Rectum (tissue), 1 donor: ENCODE results near the gene ZFAND6.

DNA sequence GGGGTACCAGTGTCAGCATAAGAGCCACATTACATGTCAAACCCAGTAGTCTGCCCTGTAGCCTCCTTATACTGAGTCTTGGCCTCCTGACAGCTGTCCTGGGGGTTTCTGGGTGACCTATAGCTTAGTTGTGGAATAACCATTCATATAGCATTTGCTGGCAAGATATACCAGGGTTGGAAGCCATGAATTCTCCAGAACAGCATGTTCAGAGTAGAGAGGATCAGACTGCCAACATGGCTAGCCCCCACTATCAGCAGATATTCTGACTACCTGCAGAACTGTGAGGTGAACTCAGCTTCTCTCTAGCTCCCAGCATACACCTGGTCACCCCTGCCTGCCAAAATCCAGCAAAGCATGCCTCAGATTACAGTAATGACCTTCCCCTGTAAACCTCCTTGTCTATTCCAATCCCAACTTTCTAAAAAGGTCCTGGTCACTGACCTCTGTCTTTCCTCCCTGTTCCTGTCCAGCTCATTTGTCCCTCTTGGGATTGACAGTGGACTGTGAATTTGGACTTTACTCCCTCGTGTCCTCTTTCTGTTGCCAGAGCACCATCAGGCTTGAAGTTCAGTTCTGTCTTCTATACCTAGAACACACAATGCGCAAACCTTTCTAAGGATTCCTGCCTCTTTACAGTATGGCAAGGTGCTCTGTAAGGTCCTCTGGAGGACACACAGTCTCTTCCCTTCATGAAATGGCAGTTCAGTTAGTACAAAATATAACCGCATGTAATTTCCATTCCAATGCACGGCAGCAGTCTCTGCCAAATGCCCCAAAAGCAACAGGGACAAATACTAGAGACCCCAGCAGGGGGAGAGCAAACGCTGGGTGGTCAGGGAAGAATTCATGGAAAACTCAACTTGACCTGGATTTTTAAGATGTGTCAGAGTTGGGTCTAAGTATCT, 50.3 kb downstream of the MTHFS start:
- PRO-cap: no peak

GRCh38 chr15:79954137-79954774, 16.7 kb downstream of the BCL2A1 start:
- PRO-cap: no peak

GRCh38 chr15:79960943-79961285, 10.1 kb downstream of the BCL2A1 start:
- PRO-cap: no peak

DNA sequence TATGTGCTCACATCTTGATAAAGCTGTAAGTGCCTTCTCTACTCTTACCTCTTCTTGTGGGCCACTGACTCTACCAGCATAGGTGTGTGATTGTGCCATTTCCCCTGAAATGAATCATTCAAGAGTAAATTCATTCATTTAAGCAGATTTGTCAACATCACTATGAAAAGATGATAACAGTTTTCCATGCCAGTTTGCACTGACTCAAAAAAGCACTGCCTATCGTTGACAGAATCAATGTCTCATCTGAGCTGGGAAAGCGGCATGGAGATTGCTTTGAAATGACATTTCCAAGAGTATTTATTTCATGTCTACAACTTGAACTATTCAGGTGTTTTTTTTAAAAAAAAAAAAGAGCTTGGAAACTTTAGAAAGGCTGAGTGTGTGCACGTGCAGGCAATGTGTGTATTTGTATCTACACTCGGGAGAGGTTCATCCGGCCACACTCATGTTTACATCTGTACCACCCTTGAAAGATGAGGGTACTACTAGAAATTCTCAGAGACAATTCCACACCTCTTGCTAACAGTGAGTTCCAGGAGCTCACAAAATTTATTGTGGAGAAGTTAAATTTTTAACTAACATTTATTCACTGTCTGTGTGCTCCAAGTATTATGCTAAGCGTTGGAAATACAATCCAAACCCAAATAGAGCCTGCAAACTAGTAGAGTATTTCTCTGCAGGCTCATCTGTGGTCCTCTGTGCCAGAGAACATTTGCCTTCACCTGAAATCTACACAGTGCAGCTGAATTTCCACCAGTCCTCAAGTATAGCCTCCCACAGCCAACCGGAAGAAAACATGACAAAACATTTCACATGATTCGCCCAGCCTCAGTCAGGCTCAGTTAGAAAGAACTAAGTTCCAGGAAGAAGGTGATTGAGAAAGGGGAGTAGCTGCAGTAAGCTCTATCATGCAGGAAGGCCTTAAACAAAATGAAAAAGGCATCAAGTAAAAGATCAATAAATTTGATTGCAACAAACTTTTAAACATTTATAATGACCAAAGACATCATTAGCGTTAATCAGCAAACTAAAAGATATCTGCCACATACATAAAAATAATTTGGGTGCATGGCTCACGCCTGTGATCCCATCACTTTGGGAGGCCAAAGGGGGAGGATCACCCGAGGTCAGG, 3.0 kb downstream of the BCL2A1 start:
- PRO-cap: bidirectional peak, plus-strand start at position 876 of the sequence, minus-strand start at position 765 of the sequence

DNA sequence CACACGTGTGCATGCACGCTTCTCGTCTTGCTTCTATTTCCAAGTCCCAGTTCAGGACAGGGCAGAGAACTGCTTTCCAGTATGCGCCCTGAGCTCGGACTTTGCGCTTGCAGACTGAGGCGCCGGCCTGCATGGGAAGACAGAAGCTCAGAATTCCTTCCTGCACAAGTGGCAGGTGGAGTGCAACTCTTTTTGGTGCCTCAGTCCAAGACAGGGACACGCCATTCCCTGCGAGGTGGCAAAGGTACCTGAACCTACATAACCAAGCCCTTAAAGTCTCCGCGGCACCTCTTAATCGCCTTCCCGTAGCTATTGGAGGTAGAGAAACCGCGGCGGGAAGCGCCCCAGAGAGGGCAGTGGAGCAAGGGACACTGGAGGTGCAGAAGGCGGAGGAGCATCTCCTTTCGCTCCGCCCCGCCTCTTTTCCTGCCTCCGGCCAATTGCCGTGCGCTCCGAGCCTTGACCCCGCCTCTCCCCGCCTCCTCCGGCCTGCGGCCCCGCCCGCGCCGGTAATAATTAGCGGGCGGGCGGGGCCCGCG, 350 bp upstream of the ZFAND6 start:
- PRO-cap: bidirectional peak, plus-strand start outside the sequence, minus-strand start at position 373 of the sequence

GRCh38 chr15:80059596-80060409, at the start of gene ZFAND6:
Gene ZFAND6, plus strand, starts transcription at chr15:80059676.
- PRO-cap: bidirectional peak, plus-strand start at chr15:80059690, minus-strand start at chr15:80059429; bidirectional peak, plus-strand start at chr15:80059967, minus-strand start at chr15:80059860; bidirectional peak, plus-strand start at chr15:80060119, minus-strand start at chr15:80060245

DNA sequence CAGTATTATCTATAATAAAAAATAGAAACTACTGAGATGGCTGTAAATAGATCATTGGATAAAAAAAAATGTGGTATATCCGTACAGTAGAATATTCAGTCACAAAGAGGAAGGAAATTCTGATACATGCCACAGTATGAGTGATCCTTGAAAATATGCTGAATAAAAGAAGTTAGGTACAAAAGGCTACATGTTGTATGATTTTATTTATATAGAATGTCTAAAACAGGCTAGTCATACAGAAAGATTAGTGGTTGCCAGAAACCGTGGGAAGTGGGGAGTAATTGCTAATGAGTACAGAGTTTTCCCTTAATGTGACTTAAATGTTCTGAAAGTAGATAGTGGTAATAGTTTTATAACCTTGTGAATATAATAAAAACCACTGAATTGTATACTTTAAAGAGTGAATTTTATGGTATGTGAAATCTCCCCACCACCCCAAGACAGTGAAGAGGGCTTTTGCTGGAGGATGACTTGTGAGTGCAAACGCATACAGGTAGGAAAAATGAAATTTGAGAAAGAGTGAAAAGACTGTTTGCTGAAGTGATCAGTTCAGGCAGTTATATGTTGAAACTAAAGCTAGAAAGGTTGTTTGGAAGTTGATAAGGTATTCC, 24.8 kb upstream of the FAH start:
- PRO-cap: no peak

DNA sequence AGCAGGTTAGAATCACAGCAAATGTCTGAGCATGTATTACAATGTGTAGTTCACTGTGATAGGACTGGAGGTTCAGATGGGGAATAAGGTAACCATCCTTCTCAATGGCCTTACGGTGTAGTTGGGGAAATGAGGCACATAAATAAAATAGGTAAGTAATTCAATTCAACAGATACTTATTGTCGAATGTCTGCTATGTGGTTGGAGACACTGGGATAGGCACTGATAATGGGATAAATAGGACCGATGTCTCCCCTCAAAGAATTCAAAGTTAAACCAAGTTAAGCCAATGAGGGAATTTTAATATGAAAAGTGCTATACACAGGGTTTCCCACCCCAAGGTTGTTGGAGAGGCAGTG, 23.4 kb upstream of the FAH start:
- PRO-cap: no peak

DNA sequence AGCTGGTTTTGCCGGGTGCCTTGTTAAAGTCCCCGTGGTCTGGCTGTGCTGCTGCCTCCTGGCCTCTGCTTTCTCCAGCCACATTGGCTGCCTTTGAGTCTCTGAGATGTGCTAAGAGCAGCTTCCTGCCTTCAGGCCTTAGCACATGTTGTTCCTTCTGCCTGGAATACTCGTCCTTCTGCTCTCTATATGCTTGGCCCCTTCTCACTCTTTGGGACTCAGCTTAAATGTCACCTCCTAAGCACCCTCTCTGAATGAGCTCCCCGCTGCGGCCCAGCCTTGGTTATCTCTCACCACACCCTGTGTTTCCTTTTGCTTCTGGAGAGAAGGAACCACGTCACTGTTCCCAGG, 2.1 kb downstream of the FAH start:
- PRO-cap: no peak

- PRO-cap: no peak
Measured at GRCh38 chr15:80160427-80161114, 7.8 kb downstream of the FAH start.

GRCh38 chr15:80247337-80247747, 4.7 kb downstream of the CTXND1 start:
- PRO-cap: no peak

DNA sequence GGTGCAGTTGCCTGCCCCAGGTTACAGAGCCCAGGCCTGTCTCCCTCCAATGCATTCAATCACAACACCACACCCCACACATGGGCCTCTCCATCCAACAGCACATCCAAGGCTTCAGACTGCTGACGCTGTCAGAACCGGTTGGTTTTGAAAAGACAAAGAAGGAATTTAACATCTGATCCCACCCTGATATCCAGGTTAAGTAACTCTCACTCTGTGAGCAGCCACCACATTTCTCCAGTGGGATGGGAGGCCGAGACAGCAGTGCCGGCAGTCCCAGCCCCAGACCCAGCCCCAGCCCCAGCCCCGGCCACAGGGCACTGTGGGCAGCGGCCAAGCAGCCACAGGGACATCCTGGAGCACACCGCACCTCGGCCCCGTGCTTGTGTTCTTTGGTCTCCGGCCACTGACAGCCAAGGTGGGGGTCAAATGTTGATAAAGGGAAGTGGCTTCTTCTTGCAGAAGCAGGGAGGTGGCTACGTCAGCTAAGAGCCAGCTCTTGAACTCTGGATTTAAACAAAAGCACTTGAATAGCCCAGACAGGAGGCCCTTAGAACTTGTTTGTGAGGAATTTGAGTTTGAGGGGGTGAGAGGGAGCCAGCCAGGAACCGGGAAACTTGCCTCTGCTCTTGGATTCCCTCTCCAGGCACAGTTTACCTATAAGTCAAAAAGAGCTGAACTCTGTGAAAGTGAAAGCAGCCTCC, 135.9 kb upstream of the ABHD17C start:
- PRO-cap: no peak

DNA sequence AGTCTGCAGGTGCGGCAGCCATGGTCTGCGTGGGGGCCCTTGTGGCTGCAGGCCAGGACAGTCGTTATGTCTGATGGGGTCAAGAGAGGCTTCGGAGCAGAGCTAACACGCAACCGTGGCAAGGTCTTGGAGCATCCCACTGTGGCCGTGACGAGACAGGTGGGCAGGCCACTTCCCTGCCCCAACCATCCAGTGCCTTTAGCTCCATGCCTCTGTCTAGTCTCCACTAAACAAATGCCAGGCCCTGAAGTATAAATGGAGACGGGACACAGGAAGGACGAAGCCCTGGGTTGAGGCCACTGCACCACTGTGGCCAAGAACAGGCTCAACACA, 112.0 kb upstream of the ABHD17C start:
- PRO-cap: unidirectional peak, plus-strand start at position 261 of the sequence

DNA sequence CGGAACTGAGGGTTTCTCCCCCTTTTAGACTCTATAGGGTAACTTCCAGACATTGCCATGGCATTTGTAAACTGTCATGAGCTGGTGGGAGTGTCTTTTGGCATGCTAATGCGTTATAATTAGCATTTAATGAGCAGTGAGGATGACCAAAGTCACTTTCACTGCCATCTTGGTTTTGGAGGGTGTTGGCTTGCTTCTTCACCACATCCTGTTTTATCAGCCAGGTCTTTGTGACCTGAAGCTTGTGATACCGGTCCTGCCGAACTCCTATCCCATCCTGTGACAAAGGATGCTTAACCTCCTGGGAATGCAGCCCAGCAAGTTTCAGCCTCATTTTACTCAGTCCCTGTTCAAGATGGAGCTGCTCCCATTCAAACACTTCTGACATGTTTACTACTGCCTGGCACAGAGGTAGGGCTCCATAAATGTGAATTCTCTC, 15.7 kb upstream of the ABHD17C start:
- PRO-cap: unidirectional peak, plus-strand start at position 219 of the sequence

- PRO-cap: bidirectional peak, plus-strand start at chr15:80682658, minus-strand start at chr15:80682362
Measured at GRCh38 chr15:80682000-80682874, 12.9 kb upstream of the ABHD17C start.

DNA sequence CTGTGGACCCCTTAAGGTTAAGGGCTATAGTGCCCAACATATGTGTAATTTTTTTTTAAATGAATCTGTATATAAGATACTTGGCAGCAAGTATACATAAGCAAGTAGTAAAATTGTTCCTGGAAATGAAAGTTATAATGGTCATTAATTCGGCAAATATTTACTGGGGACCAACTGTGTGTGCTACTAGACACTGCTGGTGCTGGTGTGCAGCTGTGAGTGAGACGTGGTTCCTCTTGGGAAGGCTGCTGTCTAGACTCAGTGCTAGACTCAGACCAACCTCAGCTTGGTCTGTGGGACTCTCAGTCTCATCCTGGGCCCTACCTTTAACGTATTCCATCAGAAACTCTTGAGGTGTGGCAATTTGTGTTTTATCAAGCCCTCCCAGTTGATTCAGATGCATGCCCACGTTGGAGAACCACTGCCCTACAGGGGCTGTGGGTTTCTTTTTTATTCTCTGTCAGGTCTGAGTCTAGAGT, 6.7 kb downstream of the TLNRD1 start:
- PRO-cap: no peak

- PRO-cap: no peak
Measured at GRCh38 chr15:81235117-81235670, 38.5 kb downstream of the IL16 start.

GRCh38 chr15:81291584-81292163, 32.3 kb downstream of the STARD5 start:
- PRO-cap: no peak

DNA sequence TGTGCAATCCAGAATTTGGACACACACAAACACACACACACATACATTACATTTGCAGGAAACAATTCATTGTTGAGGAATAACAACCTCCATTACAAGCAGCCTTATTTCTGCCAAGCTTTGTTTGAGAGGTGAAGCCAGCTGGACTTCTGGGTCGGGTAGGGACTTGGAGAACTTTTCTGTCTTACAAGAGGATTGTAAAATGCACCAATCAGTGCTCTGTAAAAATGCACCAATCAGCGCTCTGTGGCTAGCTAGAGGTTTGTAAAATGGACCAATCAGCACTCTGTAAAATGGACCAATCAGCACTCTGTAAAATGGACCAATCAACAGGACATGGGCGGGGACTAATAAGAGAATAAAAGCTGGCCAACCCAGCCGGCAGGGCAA, 81.1 kb downstream of the MEX3B start:
- PRO-cap: no peak

- PRO-cap: no peak
Measured at GRCh38 chr15:82332866-82333699, 16.2 kb downstream of the GOLGA6L10 start.